AG10803 (cell line): ENCODE measurements around a stretch of chr7.

GRCh38 chr7:101815247-101815739, 2.1 kb upstream of the CUX1 start:
- RRBS: 2% methylated on average over 40 of the region's 56 CpGs

DNA sequence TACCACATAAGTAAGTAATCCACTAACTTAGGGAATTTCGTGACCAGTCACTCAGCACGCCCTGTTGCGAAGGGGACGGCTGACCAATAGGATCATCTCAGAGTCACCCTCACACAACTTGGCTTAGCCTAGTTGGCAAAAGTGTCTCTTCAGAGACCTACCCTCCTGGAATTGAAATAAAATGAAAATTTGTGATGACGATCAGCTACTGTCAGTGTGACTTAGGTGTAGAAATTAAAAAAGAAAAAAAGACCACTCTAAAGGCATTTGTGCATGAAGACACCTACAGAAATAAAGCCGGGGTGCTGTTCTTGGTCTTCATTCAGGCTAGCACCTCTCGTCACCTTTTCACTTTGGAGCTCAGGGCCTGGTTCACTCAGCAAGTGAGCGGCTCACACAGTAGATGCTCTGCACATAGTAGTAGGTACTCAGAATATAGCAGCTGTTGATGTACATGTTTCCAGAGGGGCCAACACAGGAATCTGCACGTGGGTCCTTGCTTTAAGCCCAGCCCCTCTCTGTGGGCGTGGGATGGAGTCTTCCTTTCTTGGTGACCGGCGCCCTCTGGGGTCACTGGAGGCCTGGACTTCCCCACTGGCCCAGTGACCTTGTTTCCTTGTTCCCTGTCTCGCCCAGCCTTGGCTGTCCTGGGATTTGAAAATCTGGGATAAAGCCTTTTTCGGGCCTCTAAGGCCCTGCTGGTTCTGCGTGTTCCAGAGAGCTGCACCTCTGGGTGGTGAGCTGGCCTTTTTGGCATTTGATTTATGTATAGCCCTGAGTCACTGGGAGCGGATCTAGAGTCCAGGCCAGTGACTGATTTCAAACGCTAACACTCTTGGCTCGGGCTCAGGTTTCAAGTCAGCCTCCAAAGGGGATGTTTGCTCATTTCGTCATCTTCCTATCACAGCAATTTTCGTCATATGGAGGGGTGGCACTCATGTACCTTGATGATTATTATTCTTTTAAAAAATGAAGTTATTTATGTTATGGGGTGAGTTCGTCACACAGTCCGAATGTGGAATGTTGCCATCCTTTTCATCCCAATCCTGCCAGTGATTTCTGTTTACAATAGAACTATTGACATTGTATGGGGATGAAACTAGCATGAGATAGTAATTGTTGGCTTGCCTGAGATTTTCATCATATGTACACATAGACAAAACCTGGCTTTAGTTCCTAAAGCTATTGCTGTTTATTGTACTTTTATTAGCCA, 65.2 kb downstream of the CUX1 start:
- RRBS: no CpG with 5 or more reads among the region's 22 CpGs

DNA sequence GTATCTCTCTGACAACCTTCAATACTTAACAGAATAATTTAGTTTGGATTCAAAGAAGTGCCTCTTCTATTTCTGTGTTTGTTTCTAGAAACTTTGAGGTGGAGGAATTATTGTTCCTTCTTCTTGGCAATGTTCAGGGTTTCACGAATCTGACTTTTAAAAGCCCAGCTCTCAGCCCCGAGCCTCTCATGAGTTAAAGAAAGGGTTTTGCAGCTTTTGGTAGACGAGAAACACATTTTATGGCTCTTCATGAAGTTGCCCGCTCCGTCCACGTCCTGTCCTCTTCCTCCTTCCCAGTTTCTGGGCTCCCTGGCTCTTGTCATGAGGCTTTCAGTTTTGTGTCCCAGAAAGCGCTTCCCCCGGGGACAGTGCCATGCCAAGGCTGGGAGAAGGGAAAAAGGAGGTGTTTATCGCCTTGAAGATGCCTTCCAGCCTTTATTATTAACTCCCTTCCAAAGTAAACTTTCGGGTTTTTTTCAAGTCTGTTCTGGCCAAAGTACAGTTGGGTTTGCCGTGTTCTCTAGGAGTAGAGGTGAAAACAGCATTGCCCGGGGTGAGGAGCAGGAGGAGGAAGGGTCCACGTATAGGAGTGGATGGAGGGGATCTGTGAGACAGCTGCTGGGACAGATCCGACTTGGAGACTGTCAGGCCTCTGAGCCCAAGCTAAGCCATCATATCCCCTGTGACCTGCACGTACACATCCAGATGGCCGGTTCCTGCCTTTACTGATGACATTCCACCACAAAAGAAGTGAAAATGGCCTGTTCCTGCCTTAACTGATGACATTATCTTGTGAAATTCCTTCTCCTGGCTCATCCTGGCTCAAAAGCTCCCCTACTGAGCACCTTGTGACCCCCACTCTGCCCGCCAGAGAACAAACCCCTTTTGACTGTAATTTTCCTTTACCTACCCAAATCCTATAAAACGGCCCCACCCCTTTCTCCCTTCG, 117.2 kb downstream of the CUX1 start:
- RRBS: no CpG with 5 or more reads among the region's 19 CpGs

DNA sequence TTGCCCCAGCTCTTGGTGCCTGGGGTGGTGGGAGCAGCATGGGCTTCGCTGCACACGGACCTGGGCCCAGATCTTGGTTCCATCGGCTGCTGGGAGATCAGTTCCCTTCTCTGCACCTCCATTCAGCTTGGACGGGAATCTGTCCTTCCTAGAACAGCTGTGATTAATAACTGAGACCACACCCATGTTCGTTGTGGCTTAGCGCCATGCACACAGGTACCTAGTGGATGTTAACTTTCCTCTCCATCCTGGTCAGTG, 125.3 kb downstream of the CUX1 start:
- RRBS: no CpG with 5 or more reads among the region's 6 CpGs

DNA sequence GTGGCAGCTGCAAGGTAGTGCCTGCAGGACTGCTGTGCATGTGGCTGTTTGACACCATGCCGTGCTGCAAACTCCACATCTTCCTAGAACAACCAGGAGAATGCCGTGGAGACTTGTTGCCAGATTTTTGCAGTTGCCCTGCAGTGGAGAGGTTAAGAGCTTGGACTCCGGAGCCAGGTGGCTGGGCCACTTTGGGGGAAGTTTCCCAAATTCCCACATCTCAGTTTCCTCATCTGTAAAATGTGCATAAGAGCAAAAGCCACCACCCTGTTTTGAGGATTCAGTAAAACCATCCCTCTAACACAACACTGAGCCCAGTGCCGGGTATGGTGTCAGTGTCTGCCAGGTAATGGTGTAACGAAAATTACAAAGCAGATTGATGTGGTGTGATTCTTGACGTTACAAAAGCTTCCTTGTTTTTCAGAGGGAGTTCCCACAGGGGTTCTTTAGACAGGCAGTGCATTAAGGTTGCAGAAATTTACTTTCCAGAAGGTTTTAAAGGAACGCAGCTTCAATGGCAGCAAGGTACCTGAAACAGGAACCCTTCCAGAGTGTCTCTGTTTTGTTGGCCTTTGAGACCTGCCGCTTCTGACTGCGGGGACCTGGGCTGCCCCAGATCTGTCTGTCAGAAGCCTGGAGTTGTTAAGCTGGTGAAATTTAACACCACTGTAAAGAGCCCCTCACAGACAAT, 168.2 kb downstream of the CUX1 start:
- RRBS: no CpG with 5 or more reads among the region's 9 CpGs

GRCh38 chr7:101995120-101995824, 177.8 kb downstream of the CUX1 start:
- RRBS: no CpG with 5 or more reads among the region's 10 CpGs

DNA sequence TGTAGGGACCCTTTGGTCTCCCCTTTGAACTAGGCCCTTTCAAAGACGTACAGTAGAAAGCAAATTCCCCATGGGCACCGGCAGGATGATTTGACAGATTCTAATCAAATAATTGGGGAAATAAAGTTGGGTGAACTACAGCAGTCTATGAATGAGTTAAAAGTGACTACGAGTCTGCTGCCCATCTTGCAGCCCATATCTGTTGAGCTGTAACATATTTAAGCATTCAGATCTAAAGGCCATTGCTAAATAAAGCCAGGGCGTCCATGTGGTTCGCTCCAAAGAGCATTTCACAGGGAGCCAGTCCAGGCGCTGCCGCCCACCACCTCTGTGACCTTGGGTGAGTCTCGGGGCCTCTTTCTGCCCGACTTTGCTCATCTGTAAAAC, 223.0 kb downstream of the CUX1 start:
- RRBS: 94% methylated on average over 2 of the region's 9 CpGs

- RRBS: no CpG with 5 or more reads among the region's 12 CpGs
Measured at GRCh38 chr7:102095528-102096055, 191.1 kb upstream of the SH2B2 start.

GRCh38 chr7:102111025-102111978, 175.4 kb upstream of the SH2B2 start:
- RRBS: 89% methylated on average over 6 of the region's 34 CpGs

- RRBS: no CpG with 5 or more reads among the region's 22 CpGs
Measured at GRCh38 chr7:102125107-102125863, 161.4 kb upstream of the SH2B2 start.

DNA sequence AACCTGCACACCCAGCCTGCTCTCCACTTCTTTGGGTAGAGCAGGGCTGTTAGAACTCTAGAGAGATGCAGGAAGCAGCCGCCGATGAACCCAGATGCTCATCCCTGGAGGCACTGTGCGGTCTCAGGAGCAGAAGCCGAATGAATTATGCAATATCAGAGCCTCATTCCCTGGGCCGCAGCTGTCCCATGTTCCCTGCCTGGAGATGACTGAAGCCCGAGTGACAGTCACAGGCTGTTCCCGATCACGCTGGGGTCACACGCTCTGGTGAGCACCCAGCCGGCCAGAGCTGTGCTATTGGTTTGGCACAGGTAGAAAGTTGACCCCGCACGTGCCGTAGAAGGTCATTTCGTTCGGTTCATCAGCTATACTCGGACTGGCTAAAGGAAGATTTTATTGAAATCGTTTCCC, 140.6 kb upstream of the SH2B2 start:
- RRBS: no CpG with 5 or more reads among the region's 17 CpGs

DNA sequence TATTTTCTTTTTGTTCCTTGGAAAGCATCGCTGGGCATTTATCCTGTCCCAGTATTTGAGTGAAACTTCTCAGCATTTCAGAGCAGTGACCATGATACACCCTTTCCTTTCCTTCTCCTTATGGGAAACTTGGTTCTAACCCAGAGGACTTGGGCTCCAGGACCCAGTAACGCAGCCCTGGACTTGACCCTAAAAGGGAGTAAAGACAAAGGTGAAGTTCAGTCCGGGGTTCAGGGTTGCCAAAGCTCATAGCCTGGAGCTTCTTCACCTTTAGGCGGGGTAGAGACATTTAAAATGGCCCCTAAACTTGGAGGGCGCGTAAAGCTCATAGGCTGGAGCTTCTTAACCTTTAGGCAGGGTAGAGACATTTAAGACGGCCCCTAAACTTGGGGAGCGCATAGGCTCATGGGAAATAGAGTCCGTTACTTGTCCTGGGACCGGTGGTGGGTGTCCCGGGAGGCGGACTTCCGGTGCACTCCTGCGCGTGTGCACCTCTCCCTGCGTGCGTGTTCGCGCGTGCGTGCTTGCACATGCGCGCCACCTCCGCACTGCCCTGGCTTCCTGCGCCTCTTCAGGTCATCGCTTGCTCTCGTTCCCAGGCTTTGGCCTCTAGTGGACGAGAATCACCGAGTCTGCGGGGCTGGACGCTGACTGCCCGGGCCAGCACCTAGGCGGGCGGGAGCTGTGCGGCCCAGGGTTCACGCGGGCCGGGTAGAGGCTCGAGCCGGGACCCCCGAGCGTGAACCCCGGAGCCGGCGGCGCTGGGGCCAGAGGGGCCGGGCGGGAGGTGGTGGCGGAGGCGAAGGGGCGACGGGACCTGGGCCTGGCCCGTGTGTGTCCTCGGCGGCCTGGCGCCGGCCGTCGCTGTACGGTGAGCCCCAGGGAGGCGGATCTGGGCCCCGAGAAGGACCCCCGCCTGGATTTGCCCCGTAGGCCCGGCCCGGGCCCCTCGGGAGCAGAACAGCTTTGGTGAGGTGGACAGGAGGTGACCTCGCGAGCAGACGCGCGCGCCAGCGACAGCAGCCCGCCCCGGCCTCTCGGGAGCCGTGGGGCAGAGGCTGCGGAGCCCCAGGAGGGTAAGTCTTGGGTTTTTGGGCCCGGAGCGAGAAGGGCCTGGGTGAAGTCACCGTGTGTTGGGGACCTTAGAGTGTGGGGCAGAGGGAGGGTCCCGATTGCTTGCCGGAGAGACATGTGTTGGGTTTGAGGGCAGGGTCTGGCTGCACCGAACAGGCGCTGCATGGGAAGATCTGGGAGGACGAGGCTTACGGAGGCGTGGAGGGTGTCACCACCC, 7.5 kb upstream of the SPDYE6 start:
- RRBS: 25% methylated on average over 1 of the region's 89 CpGs

- RRBS: 95% methylated on average over 1 of the region's 4 CpGs
Measured at GRCh38 chr7:102384887-102385472, 11.2 kb upstream of the PRKRIP1 start.

- RRBS: no CpG with 5 or more reads among the region's 19 CpGs
Measured at GRCh38 chr7:102431568-102432383, 1.6 kb upstream of the ORAI2 start.

GRCh38 chr7:102448806-102449241, 15.4 kb downstream of the ORAI2 start:
- RRBS: no CpG with 5 or more reads among the region's 15 CpGs

DNA sequence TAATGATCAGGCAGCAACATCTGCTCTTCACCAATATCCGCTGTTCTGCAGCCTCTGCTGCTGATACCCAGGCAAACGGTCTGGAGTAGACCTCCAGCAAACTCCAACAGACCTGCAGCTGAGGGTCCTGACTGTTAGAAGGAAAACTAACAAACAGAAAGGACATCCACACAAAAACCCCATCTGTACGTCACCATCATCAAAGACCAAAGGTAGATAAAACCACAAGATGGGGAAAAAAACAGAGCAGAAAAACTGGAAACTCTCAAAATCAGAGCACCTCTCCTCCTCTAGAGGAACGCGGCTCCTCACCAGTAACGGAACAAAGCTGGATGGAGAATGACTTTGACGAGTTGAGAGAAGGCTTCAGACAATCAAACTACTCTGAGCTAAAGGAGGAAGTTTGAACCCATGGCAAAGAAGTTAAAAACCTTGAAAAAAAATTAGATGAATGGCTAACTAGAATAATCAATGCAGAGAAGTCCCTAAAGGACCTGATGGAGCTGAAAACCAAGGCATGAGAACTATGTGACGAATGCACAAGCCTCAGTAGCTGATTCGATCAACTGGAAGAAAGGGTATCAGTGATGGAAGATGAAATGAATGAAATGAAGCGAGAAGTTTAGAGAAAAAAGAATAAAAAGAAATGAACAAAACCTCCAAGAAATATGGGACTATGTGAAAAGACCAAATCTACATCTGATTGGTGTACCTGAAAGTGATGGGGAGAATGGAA, 32.8 kb downstream of the FAM185A start:
- RRBS: no CpG with 5 or more reads among the region's 10 CpGs

GRCh38 chr7:102914388-102915576, 2.0 kb downstream of the LRRC17 start:
- RRBS: no CpG with 5 or more reads among the region's 13 CpGs

DNA sequence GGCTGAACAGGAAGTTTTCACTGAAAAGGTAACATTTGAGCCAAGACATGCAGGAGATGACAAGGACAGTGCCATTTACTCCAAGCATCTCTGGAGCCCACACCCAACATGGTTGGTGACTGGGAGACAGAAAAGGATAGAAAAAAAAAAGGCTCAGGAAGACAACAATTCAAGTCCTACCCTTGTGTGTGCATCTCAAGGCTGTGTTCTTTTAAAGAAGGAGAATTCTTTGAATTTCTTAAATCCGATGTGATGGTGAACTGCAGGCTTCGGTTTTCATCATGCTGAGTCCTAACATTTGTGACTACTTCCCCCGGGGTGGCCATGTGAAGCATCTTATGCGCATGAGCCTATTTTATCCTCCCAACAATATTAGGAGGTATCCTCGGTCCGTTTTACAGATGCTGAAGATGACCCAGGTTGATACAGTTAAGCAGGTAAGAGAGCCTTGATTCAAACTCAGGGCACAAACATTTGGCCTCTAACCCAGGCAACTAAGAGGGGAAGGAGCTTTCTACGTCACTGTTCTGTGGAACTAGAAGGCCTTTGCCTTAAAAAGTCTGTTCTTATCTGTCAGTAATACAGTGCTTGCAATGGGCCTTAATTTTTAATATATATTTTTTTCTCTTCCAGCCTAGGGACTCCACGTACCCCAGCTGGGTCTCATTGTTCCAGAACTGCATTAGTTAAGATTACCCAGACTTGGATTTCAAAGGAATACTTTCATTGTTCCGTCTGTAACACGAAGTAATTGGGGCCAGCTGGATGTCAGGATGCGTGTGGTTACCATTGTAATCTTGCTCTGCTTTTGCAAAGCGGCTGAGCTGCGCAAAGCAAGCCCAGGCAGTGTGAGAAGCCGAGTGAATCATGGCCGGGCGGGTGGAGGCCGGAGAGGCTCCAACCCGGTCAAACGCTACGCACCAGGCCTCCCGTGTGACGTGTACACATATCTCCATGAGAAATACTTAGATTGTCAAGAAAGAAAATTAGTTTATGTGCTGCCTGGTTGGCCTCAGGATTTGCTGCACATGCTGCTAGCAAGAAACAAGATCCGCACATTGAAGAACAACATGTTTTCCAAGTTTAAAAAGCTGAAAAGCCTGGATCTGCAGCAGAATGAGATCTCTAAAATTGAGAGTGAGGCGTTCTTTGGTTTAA, 20.7 kb downstream of the LRRC17 start:
- RRBS: no CpG with 5 or more reads among the region's 24 CpGs

DNA sequence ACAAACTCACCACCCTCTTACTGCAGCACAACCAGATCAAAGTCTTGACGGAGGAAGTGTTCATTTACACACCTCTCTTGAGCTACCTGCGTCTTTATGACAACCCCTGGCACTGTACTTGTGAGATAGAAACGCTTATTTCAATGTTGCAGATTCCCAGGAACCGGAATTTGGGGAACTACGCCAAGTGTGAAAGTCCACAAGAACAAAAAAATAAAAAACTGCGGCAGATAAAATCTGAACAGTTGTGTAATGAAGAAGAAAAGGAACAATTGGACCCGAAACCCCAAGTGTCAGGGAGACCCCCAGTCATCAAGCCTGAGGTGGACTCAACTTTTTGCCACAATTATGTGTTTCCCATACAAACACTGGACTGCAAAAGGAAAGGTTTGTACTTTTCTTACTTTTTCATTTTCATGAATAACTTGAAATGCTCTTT, 21.5 kb downstream of the LRRC17 start:
- RRBS: no CpG with 5 or more reads among the region's 7 CpGs

DNA sequence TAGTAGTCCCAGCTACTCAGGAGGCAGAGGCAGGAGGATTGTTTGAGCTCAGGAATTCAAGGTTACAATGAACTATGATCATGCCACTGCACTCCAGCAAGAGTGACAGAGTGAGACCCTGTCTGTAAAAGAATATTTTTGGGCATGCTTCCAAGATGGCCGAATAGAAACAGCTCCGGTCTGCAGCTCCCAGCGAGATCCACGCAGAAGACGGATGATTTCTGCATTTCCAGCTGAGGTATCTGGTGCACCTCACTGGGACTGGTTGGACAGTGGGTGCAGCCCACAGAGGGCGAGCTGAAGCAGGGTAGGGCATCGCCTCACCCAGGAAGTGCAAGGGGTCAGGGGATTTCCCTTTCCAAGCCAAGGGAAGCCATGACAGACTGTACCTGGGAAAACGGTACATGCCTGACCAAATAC, 37.2 kb upstream of the ARMC10 start:
- RRBS: no CpG with 5 or more reads among the region's 8 CpGs